H9 (cell line): ENCODE results near the genes DRC3, ATPAF2, FLII and MIEF2.

DNA sequence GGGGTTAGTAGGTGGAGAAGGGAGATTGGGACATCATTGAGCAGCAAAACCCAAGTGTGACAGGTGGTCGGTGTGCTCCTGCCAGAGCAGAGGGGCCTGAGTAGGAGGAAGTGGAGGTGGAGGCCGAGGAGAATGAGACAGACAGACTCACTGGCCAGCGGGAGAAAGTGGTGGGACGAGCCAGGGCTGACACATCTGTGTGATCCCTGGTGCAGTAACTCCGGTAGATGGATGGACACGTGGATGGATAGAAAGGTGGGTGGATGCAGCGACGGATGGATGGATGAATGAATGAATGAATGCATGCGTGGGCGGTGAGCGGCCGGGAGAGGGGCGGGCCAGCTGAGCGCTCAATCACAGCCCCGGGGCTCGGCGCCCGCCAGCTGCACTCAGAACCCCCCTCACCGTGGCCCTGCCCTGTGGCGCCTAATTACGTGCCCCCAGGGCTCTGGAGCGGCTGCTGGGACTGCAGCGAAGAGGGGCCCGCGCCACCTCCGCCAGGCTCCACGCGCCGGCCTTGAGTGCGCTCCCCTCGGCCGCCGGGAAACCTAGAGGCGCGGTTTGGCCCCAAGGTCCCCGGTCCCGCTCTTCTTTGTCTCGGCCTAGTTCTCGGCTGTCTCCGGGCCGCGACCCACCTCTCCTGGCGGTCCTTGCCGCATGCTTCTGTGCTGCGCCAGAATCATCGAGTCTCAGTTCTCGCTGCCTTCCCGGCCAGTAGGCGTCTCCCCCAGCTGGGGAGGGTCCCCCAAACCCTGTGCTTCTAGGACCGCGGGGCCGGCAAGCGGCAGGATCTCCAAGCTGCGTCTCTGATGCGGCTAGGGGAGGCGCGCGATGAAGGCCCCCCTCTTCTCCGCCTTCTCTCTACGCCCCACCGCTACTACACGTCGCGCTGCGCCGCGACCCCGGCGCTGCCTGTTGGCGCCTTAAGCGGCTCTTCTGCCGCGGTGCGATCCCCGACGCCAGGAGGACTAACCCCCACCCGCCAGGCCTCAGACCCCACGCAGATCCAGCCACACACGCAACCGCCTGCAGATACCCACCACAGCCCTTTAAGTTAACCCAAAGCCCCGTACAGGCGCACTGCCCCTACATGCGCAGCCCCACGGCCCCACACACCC, 41.1 kb downstream of the RAI1 start:
- PRO-cap = no peak

DNA sequence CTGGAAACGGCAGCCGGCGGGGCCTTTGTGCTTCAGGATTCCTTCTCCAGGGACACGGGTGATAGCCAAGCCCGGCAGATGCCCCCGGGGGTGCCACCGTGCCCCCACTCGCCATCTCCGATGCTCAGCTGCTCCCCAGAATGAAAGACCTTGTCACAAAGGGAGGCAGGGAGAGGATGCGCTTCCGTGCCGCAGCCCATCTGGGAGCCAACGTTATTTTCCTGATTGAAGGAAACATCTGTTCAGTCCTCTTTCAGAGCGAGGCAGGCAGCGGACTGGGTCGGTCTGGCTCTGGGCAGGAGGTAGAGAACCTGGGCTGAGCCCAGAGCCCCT, 64.8 kb downstream of the RAI1 start:
- PRO-cap = no peak

- PRO-cap = bidirectional peak, plus-strand start at chr17:17752478, minus-strand start at chr17:17752195; bidirectional peak, plus-strand start at chr17:17752634, minus-strand start at chr17:17752637; bidirectional peak, plus-strand start at chr17:17752656, minus-strand start at chr17:17752660
Observed at GRCh38 chr17:17752109-17753247, 71.2 kb downstream of the RAI1 start.

DNA sequence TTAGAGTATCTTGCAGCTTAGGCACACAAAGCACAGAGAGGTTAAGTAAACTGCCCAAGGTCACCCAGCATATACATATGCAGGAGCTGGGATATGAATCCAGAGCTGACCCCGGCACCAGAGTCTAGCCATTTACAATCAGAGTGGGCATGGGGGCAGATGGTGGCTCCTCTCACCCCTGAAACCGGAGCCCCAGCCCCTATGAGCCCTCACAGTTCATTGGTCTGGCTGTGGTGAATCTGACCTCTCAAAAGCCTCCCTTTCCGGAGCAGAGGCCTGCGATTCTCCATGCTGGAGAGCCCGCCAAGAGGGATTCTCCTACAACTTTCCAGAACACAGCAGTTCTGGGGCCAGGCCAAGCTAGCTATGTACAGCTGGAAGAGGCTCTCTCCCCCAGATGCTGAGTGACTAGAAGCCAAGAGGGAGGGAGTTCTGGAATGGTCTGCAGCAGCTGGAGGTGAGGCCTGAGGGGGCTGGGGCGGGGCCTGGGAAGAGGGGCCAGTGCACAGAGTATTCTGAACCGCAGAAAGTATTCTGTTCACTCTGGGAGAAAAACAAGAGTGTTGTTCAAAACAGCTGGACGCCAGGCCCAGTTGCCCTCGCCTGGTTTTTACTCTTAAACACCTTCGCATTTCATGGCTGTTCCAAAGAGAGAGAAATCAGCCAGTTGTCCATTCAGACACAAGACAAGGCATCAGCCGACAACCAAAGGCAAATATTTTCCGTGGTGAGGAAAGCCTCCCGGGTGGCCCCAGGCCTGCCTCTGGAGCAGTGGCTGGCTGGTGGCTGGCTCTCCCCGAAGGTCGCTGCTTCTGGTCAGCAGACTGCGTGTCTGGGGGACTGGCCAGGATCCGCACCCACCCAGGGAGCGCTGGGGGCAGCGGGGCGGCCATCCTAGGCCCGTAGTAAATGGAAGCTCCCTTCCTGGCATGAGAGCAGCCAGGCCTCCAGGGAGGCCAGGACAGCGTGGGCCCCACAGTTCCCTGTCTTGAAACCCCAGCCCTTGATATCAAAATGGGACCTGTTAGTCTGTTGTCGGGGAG, 58.0 kb downstream of the SREBF1 start:
- PRO-cap = no peak

GRCh38 chr17:17784066-17785109, 52.4 kb downstream of the SREBF1 start:
- PRO-cap = no peak

DNA sequence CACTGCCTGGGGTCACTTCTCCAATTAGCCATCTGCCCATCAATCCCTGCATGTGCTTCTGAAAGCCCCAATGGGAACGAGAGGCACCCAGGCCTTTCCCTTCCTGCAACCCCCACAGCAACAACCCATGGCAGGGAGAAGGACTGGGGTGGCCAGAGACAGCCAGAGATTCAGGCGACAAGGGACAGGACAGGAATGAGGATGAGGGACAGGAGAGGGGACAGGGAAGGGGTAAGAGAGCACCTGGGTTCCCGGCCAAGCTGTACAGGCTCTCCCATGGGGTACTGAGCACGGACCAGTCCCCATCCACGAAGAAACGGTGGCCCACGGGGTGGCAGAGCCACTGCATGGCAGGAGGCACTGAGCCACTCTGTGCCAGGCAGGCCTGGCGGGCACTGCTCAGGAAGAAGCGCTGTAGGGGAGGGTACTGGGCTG, 21.2 kb downstream of the SREBF1 start:
- PRO-cap = no peak

DNA sequence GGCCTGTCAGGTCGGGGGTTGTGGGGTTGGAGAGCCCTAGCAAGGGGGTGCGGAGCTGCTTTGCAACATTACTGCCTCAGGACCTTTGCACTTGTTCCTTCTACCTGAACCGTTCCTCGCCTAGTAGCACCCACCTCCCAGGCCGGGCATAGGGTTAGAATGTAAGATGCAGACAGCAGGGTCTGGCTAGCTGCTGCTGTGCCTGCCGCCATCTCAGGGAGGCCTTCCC, 18.5 kb downstream of the SREBF1 start:
- PRO-cap = no peak

GRCh38 chr17:17820090-17820737, 16.6 kb downstream of the SREBF1 start:
- PRO-cap = no peak

DNA sequence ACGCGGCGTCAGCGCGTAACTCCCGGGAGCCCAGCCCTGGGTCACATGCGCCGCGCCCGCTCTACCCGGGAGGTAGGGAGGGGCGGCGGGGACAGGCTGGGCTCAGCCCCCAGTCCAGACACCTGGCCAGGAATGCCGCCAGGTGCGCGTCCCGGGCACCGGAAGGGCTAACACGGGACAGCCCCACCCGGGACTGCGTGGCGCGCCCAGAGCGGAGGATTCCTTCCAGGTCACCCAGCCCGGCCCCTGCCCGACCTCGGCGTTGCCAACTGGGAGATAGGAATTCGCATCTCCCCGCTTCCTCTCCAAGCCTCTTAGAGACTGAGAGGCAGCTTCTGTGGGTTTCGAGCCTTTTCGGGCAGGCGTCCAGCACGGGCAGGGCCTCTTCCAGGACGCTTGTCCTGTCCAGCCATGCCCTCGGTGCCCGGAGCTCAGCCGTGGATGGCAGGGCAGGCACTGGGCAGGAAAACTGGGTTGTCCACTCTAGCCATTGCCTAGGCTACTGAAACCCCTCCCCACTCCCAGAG, 3.5 kb upstream of the SREBF1 start:
- PRO-cap = bidirectional peak, plus-strand start at position 44 of the sequence, minus-strand start outside the sequence; bidirectional peak, plus-strand start at position 351 of the sequence, minus-strand start at position 316 of the sequence; bidirectional peak, plus-strand start outside the sequence, minus-strand start at position 471 of the sequence

DNA sequence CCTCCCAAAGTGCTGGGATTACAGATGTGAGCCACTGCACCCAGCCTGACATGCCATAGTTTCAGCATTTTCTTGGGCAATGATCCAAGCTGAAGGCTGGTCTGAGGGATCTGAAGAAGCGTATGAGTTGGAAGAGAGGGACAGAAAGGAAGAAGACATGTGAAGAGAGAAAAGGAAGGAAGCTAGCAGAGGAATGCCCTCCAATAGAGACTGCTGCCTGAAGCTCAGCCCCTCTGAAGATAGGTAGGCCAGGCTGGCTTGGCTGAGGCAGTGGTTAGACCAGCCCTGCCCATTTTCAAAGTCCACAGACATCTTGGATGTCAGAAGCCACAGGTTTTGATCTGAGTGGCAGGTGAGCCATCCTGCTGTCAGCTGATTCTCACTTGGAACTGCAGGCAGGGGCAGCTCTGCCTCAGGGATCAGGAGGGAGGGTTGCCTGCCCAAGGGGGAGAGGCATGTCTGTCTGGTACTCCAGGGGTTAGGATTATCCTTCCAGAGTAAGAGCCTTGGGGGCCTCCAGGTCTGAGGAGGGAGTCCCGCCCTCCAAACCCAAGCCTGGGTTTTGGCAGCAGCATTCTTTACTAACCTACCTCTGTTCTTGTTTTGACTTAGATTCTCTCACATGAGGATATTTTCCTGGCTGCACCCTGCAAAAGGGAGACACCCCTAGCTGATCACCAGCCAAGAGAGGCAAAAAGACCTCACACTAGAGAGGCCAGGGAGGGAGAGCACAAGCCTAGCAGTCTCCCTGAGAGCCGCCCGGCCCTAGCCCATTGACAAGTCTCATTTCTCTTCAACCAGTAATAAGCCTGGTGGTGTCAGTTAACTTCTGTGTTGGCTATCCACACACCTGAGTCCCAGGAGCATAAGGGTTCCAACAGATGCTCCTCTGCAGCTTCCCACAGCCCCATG, 18.3 kb upstream of the SREBF1 start:
- PRO-cap = no peak

GRCh38 chr17:17868735-17869319, 32.0 kb upstream of the SREBF1 start:
- PRO-cap = bidirectional peak, plus-strand start at chr17:17869126, minus-strand start at chr17:17868861

DNA sequence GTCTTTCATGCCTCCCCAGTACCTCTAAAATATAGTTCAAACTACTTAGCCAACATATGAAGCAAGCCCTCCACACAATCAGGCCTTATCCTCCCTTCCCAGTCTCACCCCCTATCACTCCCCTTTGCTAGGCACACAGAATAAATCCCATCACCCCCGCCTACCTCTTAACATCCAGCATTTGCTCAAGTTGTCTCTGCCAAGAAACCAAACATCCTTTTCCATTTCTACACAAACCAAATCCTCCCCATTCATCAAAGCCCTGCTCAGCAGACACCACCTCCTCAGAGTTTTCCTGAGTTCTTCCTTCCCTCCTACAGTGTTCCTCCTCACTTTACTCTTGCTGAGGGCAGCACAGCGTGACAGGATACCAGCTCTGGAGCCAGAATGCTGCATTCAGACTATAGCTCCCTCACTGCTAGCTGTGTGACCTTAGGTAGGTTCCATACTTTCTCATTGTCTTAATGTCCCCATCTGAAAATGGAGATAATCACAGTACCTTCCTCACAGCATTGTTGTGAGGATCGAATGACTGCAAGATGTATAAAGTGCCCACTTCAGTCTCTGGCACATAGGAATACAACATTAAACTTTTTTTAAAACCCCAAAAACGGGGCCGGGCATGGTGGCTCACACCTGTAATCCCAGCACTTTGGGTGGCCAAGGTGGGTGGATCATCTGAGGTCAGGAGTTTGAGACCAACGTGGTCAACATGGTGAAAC, 6.8 kb downstream of the TOM1L2 start:
- PRO-cap = no peak

GRCh38 chr17:17972174-17973205, at the start of gene DRC3:
Gene DRC3 (plus strand): TSS chr17:17972862.
- PRO-cap = unidirectional peak, minus-strand start at chr17:17972397

- PRO-cap = bidirectional peak, plus-strand start at chr17:18038937, minus-strand start at chr17:18038862; bidirectional peak, plus-strand start at chr17:18039028, minus-strand start at chr17:18039028; bidirectional peak, plus-strand start at chr17:18039481, minus-strand start at chr17:18039168
Observed at GRCh38 chr17:18038774-18039257, at the start of gene ATPAF2. Gene ATPAF2 (minus strand): TSS chr17:18039168.

GRCh38 chr17:18070844-18071392, 16.8 kb upstream of the DRG2 start:
- PRO-cap = no peak

- PRO-cap = no peak
Observed at GRCh38 chr17:18104945-18105399, 3.6 kb upstream of the MYO15A start.

DNA sequence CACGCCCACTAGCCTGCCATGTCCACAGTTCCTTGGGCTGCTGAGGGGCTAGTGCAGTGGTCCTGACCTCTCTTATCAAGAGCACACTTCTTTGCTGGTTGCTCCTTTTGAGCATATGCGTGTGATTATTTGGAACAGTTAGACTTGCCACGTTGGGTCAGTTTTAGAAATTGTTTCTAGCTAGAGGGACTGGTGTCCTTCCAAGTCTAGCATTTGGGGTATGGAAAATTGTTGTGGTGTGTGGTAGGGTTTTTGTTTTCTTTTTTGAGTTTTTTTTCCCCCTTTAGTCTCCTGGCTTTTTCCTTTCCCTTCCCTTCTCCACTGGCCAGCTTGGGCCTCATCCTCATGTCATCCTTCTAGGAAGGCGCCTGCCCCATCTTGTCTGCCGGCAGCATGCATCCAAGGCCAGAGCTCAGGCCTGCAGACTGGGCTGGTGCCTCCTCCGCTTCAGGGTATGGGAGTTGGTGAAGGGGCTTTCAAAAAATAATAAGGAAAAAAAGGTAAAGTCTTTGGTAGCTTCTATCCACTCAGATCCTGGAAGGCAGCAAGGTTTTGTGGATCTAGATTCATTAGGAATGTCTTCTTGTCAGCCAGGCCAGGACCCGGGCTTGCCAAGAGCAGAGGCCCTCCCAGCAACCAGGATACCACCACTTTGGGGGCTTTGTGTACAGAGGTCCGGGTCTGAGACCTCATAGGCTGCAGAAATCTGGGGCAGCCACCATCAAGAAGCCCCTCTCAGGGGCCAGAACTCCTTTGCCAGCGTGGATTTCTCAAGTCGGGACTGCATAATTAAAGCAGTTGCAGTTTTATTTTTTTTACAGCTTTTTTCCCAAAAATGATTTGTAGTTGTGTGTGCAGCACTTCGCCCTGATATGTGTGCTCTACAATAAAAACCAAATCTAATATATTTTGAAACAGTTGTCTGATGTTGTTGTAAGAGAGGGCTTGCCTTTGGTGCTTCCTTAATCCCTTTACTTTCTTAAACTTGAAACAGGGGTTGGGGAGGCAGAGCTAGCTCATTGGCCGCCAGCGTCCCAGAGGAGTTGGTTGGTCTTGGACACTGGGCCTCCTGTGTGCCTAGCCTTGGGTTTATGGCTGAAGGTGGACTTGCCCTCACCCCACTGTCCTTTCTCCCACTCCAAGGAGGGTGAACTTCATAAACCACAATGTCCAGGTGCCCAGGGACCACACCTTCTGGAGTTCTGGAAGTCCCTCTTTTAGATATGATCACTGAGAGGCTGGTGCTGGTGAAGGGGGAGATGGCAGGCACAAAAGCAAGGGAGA, 16.0 kb upstream of the LLGL1 start:
- PRO-cap = no peak

- PRO-cap = no peak
Observed at GRCh38 chr17:18253237-18253488, 5.4 kb downstream of the FLII start.

- PRO-cap = bidirectional peak, plus-strand start at chr17:18258552, minus-strand start at chr17:18258429; bidirectional peak, plus-strand start at chr17:18258969, minus-strand start at chr17:18258723; unidirectional peak, minus-strand start at chr17:18259016; unidirectional peak, minus-strand start at chr17:18259042
Observed at GRCh38 chr17:18258470-18259211, at the start of gene FLII. Gene FLII (minus strand): TSS chr17:18258738.

- PRO-cap = bidirectional peak, plus-strand start at chr17:18260544, minus-strand start at chr17:18260415; bidirectional peak, plus-strand start at chr17:18260662, minus-strand start at chr17:18260804; bidirectional peak, plus-strand start at chr17:18260997, minus-strand start at chr17:18260885
Observed at GRCh38 chr17:18260165-18261205, at the start of gene MIEF2. Gene MIEF2 (plus strand): TSS chr17:18260662.